Skeletal muscle satellite cell (primary cell): ENCODE measurements around the genes PTGDR, GPR137C and STYX.

GRCh38 chr14:52045142-52045491 lies 23.7 kb downstream of the NID2 start:
- CAGE, long polyA plus RNA = no peak

DNA sequence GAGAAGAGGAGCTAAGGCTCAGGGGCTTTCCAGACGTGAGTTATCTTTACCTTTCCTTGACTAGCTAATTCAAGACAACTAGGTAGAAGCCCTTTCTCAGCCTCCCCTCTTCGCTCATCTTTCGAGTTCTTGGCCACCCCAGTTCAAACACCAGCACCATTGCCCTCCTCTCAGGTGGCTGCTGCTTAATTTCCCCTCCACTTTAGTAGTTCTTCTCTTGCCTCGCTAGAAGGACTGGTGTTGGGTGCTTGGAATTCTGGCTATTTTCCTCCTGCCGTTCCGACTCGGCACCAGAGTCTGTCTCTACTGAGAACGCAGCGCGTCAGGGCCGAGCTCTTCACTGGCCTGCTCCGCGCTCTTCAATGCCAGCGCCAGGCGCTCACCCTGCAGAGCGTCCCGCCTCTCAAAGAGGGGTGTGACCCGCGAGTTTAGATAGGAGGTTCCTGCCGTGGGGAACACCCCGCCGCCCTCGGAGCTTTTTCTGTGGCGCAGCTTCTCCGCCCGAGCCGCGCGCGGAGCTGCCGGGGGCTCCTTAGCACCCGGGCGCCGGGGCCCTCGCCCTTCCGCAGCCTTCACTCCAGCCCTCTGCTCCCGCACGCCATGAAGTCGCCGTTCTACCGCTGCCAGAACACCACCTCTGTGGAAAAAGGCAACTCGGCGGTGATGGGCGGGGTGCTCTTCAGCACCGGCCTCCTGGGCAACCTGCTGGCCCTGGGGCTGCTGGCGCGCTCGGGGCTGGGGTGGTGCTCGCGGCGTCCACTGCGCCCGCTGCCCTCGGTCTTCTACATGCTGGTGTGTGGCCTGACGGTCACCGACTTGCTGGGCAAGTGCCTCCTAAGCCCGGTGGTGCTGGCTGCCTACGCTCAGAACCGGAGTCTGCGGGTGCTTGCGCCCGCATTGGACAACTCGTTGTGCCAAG lies at the start of gene PTGDR:
TSS of gene PTGDR (plus strand) at position 484 of the 919 bp plus-strand sequence.
- CAGE, long polyA plus RNA = no peak

GRCh38 chr14:52271560-52271851 lies 4.0 kb downstream of the PTGDR start:
- CAGE, long polyA plus RNA = no peak

- CAGE, long polyA plus RNA = no peak
Observed at GRCh38 chr14:52312769-52313272, 1.3 kb upstream of the PTGER2 start.

- CAGE, long polyA plus RNA = no peak
Observed at GRCh38 chr14:52352521-52353027, 38.5 kb downstream of the PTGER2 start.

GRCh38 chr14:52457809-52458422 lies 94.4 kb downstream of the TXNDC16 start:
- CAGE, long polyA plus RNA = no peak

GRCh38 chr14:52552605-52553809 lies at the start of gene GPR137C:
Gene GPR137C (plus strand): TSS chr14:52552836.
- CAGE, long polyA plus RNA = no peak

- CAGE, long polyA plus RNA = no peak
Observed at GRCh38 chr14:52706271-52706738, 695 bp upstream of the PSMC6 start.

- CAGE, long polyA plus RNA = no peak
Observed at GRCh38 chr14:52730073-52731113, at the start of gene STYX. Gene STYX (plus strand): TSS chr14:52730166.

DNA sequence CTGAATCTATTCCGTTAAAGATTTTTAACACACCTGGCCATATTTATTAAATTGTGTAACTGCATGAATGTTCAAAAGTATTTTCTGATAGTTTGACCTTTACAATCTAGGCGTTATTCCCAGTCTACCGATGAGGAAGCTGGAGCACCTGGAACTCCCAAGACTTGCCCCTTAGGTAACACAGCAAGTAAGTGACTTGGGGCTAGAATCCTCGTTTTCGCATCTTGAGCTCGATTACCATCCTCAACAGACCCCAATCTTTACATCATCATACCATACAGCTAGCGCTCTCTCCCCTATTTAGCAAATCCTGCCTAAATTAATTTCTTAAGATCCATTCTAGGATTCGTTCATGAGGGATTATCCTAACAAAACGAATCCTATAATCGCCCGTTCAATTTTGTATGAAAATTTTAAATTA lies 990 bp downstream of the GNPNAT1 start:
- CAGE, long polyA plus RNA = no peak

- CAGE, long polyA plus RNA = no peak
Observed at GRCh38 chr14:52790828-52791124, 631 bp downstream of the GNPNAT1 start.

GRCh38 chr14:52873553-52874243 lies 77.2 kb downstream of the FERMT2 start:
- CAGE, long polyA plus RNA = no peak

DNA sequence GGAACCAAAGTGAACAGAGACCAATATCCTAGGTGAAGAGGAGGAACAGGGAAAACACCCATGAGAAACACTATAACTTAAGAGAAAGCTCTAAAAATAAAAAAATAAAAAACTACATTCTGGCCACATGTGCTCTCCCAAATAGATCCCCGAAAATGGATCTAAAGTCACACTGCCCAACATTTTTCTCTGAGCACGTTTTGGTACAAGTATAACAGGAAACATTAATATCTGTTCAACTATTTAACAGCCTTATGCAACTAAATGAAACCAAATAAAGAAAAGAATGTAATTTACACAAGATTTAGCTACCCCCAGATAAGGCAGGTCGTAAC lies 31.1 kb downstream of the FERMT2 start:
- CAGE, long polyA plus RNA = no peak

GRCh38 chr14:53010893-53011662 lies 60.2 kb upstream of the FERMT2 start:
- CAGE, long polyA plus RNA = no peak

DNA sequence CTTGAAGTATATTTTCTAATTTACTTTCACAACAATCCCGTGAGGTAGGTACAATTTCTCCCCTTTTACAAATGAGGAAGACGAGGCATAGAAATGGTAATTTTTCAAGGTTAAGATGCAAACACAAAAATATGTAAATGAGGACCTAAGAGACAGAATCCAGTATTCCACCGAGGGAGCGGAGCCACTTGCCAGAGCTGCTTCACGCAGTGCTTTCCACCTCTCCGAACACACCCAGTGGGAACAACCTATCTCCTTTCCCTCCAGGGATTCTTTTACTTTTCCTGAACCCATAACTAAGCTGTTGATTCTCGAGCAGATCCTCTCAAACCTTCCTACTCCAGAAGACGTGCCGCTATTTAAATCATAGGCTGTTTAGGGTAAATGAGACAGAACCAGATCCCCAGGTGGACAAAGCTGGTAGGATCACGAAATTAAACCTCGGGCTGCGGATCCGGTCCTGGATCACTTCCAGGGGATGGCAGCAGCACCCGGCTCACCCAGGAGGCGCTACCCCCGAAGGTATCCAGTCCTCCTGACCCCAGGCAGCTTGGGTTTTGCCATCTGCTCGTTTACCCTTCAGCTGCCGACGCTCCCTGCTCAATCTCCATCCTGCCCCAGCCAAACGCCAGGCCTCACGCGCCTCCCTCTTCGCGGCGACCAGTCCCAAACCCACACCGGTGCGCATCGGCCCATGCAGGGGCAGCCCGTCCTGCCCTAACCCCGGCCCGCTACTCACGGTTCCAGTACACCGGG lies 1.4 kb downstream of the DDHD1 start:
- CAGE, long polyA plus RNA = no peak

GRCh38 chr14:54577452-54578091 lies 10.6 kb downstream of the SAMD4A start:
- CAGE, long polyA plus RNA = no peak

DNA sequence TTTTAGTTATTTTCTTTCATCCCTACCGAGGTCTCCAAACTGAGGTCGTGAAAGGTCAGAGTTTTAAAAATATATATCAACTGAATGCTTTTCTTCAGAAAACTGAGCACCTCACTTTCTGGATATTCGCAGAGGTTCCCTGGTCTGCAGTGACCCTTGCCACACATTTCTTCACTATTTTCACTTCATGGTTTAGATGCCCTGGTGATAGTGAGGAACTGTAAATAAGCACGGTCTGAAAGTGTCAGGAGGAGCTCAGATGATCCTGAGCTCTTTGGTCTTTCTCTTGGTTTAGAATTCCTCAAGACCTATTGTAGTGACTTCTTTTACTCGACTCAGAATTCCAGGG lies 83.9 kb downstream of the SAMD4A start:
- CAGE, long polyA plus RNA = no peak

DNA sequence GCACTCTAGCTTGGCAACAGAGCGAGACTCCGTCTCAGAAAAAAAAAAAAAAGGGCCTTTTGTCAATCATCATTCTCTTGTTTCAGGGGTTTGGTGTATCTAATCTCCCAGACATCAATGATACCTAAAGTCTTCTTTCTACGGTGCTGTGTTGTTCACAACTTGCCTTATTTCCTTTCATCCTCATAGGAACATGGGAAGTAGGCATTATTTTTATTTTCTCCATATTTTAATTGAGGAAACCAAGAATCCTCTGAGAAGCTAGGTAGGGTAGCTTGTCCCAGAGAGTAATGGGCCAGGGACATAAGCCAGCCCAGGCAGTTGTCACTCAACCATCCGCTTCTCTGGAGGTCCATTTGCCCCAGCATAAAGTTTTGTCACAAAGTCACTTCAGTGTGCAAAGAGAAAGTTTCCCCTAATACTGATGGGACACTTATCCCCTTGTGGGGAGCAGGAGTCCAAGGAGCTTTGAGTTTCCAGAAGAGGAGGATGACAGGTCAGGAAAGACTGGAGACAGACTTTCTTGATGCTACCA lies 93.2 kb downstream of the SAMD4A start:
- CAGE, long polyA plus RNA = no peak

DNA sequence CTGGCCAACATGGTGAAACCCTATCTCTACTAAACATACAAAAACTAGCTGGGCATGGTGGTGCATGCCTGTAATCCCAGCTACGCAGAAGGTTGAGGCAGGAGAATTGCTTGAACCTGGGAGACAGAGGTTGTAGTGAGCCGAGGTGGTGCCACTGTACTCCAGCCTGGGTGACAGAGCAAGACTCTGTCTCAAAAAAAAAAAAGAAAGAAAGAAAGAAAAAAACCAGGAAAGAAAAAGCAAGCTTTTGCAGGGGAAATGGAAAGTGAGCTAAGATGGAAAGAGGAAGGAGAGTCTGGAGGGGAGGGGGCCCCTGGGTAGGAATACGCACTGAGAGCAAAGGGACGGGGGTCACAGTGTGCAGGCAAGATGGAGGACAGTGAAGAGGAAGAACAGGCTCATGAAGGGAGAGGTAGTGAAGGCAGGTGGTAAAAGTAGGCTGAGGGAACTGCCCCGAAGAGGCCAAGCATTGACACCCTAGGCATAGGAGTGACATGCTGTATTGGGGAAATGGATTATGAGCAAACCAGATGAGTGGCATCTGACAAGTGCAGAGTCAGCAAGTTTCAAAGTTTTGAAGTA lies 139.6 kb downstream of the SAMD4A start:
- CAGE, long polyA plus RNA = no peak

DNA sequence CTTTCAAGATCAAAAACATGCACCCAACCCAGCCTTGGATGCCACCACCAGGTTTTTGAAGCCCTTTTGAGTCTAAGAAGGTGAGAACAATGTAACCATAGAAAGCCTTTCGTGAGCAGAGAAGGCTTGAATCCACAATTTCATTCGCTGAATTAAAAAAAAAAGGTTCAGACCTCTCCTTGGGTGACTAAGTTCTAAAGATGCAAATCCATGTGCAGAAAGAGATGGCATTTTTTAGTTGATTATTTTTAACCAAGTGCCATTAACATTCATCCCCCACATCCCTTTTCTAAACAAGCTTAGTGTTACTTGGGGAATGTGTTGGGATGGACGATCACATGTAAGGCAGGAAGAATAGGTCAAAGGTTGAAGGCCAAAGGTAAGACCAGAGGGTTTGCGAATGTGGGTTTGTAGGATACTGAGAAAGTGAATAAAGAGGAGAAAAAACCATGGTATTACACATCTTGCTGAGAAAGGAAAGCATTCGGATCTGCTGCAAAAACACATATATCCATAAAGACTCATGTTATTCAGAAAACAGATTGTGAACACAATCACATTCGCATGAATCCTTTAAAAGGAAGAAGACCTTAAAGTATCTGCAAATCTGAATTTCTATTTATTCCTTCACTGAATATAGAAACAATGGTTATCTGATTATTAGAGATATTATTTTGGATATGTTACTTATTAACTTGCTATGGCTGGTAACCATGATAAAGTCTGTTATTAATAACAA lies 111.6 kb downstream of the GCH1 start:
- CAGE, long polyA plus RNA = no peak